GM19240 (cell line): ENCODE results near the gene ZNF718.

GRCh38 chr4:74040-74795 lies 21.1 kb downstream of the ZNF595 start:
- RRBS: no CpG with 5 or more reads among the region's 5 CpGs

DNA sequence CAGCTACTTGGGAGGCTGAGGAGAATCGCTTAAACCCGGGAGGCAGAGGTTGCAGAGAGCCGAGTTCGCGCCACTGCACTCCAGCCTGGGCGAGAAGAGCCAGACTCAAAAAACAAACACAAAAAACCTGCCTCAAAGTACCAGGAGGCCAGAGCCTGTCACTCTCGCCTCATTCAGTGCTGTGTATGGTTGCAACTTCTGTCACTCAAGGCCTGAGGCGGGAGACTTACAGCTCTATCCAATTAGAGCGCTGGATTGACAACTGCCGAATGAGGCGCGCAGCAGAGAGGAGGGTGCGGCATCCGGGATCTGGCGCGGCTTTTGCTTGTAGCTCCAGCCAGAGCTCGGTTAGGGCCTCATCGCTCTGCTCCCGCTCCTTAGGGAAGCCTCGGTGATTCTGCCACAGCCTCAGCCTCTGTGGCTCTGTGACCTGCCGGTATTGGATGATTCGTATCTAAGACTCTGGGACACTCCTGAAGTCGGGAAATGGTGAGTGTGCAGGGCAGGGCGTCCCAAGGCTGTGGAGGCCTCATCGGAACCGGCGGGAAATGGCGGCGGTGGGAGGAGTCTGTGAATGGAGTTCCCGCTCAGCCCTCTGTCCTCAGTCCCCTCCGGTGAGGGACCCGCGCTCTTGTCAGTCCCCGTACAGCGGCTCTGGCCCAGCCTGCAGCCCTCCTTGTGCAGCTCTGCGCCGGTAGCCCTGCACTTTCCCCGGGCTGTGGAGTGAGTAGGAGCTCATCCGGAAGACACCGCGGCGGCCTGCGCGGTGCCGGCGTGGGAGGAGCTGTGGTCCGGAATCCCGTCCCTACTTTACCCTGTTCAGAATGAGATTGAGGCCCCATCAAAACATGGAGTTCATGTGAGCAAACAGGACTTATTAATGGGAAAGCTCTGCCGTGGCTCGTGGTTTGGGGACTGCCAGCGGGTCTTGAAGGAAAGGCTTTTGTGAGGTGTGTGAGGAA lies at the start of gene ZNF718:
ZNF718 (plus strand) TSS at position 317 of the 962 bp plus-strand sequence.
- RRBS: 22% methylated on average over 10 of the region's 51 CpGs

DNA sequence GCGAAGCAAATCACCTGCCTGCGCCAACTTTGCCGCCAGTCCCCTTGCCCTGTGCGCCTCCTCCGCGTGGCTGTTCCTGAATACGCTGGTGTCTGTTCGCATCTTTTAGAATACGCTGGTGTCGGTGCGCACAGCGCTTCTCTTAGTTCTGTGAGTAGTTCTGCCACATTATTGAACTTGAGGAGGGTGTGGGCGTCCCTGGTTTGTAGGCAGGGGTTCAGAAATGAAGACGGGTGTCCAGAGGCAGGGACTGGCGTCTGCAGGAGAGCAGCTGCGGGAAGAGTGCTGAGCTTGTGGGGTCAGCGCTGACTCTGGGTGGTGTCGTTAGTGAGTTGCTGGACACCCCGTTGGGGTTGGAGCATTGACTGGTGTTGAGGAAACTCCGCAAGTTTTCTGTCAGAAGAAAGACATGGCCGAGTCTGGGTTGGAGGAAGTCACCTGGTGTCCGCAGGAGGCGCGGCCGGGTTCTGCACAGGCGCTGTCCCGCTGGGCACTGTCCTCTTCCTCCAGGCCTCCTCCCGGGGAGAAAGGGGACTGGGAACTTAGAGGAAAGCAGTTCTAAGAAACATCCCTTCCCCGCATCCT lies 938 bp downstream of the ZNF718 start:
- RRBS: no CpG with 5 or more reads among the region's 29 CpGs

DNA sequence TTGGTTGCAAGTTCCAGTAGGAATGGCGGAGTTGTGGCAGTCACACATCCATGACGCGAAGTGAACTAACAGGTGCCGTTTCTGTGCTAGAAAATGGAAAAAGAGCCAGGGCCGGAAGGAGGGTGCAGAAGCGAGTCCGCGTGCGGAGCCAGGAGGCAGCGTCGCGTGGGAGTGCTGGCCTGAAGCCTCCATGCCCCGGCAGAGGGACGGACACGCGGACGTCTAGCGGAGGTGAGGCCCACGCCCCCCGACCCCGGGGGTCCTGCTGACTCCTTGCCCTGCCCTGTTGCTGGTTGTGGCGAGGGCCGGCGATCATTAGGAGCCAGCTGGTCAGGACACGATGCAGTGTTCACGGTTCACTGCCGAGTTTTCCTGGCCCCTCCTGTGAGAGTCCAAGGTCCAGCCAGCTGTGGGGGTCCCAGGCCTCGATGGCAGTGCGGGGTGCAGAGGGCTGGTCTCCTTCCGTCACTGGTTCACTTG lies 25.3 kb downstream of the PCGF3 start:
- RRBS: 98% methylated on average over 18 of the region's 30 CpGs

DNA sequence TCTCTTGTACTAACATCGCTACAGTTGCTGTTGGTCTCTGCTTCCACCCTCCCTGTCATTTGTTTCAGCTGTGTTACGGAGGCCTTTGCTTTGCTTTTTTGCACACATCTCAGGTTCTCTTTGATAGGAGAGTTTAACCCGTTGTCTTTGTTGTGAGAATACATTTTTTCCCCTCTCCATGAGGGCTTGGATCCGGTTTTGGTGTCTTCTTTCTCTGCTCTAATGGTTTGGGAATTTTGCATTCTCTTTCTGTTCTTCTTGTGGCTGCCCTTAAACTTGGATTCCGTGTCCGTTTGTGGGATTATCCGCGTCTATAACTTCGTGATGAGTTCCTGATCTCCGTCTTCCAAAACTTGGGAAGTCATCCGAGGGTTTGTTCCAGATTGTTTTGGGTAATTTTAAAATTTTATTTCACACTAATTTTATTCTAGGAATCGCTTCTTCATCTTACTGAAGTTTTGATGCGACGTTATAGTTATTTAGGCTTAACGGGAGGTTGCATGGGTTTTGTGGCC lies 45.3 kb downstream of the PCGF3 start:
- RRBS: no CpG with 5 or more reads among the region's 15 CpGs

- RRBS: 99% methylated on average over 5 of the region's 25 CpGs
These were observed 46.7 kb downstream of the PCGF3 start for GRCh38 chr4:752150-752829.

- RRBS: no CpG with 5 or more reads among the region's 24 CpGs
These were observed 49.5 kb downstream of the PCGF3 start for GRCh38 chr4:755033-755708.

DNA sequence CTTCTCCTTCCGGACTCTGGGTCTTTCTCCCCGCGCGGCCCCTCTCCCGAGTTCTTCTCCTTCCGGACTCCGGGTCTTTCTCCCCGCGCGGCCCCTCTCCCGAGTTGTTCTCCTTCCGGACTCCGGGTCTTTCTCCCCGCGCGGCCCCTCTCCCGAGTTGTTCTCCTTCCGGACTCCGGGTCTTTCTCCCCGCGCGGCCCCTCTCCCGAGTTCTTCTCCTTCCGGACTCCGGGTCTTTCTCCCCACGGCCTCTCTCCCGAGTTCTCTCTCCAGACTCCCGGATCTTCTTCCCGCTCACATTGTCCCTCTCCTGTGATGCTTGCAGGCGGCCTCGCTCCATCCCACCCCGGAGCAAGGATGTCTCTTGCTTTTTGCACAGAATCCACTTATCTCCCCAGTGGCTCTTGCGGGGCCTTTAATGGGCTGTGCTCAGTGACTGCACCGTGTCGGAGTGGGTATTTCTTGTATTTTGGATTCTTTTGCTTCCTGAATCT lies 54.1 kb downstream of the PCGF3 start:
- RRBS: 90% methylated on average over 5 of the region's 35 CpGs

DNA sequence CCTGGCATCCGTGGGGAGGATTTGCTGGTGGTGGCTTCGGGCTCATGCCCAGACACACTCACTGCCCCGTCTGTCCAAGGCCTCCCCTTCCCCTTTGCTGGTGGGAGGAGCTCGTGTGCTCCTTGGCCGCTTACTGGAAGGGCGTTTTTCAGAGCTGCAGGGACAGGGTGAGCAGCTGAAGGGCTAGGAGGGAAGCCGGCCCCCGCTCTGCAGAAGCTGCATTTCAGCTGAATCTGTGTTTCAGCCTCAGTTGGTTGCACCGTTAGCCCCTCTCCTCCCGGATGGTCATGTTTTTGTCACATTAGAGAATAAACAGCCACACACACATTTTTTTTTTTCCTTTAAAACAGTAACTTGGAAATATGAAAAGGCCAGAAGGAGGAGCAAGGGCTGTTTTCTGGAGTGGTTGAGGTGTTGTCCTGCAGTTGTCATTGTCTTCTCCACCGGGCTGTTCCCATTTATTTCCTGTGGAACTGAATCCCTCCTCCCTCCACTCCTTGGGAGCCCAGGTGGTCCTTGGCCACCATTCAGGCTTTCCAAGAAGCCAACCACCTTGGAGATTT lies 58.9 kb downstream of the CPLX1 start:
- RRBS: 84% methylated on average over 4 of the region's 11 CpGs

DNA sequence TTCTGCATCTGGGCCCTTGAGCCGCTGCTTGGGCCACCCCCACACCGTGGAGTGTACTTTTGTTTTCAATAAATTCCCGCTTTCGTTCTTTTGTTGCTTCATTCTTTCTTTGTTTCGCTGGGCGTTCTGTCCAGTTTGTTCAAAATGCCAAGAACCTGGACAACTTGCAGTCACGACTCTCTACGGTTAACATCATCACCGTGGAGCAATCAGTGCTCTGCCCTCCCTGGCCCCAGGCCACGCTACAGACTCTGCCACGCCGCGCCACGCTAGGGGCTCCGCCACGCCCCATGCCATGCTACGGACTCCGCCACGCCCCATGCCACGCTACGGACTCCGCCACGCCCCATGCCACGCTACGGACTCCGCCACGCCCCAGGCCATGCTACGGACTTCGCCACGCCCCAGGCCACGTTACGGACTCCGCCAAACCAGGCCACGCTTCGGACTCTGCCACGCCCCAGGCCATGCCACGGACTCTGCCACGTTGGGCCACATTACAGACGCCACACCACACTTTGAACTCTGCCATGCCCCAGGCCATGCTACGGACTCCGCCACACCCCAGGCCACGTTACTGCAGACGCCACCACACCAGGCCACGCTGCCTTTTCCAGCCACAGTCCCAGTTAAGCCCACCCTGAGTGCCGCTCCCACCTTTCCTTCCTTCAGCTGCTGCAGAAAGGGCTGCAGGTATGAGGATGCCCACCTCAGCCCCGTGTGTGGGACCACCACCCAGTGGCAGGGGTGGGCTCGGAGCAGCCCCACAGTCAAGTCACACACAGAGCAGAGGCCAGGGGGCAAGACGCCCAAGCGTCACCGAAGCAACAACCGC lies 26.7 kb downstream of the GAK start:
- RRBS: no CpG with 5 or more reads among the region's 51 CpGs

DNA sequence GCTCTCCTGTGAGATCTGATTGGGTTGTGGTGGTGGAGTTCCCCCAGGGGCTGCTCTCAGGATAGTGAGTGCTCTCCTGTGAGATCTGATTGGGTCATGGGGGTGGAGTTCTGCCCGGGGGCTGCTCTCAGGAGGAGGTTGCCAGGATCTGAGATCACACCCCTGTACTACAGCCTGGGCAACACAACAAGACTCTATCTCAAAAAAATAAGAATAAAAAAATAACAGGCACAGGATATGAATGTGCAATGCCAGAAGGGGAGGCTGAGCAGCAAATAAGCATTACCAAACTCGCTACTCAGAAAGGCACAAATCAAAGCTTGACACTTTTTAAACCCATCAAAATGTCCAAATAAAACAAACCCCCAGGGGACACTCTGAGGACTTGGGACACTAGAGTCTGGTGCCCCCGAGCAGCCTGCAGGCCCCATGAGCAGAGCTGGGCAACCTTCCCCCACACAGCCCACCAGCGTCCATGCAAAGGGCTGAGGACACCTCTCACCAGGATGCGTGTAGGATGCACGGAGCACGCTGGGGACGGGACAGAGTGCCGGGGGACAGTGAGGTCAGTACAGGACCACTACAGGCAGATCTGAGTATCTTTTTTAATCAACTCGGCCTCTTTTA lies 7.1 kb downstream of the GAK start:
- RRBS: 4% methylated on average over 1 of the region's 10 CpGs

DNA sequence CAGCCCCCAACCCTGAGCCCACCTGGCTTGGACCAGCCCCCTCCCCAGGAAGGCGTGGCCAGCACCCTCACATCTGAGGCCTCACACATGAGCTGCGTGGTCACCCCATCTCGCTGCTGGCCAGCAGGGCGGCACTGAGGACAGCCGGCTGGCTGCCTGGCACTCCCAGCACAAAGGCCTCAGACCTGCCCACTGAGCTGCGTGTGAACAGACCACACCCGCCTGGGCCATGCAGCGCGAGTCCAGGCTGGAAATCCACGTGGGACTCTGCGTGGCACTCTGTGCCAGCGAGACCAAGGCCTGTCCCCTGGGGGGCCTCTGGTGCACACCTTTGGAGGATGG lies 10.0 kb downstream of the DGKQ start:
- RRBS: no CpG with 5 or more reads among the region's 12 CpGs

- RRBS: 11% methylated on average over 20 of the region's 43 CpGs
These were observed 9.1 kb upstream of the SLC26A1 start for GRCh38 chr4:1002242-1002686.

GRCh38 chr4:1002815-1003938 lies 8.2 kb upstream of the FGFRL1 start:
- RRBS: 15% methylated on average over 53 of the region's 116 CpGs

GRCh38 chr4:1011920-1012832 lies 750 bp downstream of the FGFRL1 start:
- RRBS: 3% methylated on average over 48 of the region's 89 CpGs

GRCh38 chr4:1041140-1042291 lies 30.1 kb downstream of the FGFRL1 start:
- RRBS: 59% methylated on average over 9 of the region's 44 CpGs

- RRBS: no CpG with 5 or more reads among the region's 24 CpGs
These were observed 4.9 kb upstream of the SPON2 start for GRCh38 chr4:1176968-1178050.

DNA sequence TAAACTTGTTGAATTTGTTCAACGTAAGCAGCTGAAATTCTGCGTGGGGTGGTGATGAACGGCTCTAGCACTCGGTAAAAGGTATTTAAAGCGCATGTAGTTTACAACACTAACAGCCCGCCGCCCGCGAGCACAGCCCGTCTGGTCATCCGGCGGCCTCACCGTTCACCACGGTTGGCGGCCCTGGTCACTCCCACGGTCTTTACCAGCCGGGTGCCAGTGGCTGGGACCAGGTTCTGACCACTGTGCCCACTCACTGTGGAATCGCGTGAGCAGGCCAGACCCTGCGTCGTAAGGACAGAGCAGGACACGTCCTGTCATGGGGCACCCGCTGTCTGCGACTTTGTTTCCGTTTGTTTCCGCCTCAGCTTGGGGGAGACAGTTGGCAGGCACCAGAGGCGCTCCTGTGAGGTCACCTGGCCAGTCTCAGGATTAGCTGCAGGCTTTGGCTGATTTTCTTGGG lies 36.7 kb upstream of the SPON2 start:
- RRBS: 95% methylated on average over 7 of the region's 27 CpGs

DNA sequence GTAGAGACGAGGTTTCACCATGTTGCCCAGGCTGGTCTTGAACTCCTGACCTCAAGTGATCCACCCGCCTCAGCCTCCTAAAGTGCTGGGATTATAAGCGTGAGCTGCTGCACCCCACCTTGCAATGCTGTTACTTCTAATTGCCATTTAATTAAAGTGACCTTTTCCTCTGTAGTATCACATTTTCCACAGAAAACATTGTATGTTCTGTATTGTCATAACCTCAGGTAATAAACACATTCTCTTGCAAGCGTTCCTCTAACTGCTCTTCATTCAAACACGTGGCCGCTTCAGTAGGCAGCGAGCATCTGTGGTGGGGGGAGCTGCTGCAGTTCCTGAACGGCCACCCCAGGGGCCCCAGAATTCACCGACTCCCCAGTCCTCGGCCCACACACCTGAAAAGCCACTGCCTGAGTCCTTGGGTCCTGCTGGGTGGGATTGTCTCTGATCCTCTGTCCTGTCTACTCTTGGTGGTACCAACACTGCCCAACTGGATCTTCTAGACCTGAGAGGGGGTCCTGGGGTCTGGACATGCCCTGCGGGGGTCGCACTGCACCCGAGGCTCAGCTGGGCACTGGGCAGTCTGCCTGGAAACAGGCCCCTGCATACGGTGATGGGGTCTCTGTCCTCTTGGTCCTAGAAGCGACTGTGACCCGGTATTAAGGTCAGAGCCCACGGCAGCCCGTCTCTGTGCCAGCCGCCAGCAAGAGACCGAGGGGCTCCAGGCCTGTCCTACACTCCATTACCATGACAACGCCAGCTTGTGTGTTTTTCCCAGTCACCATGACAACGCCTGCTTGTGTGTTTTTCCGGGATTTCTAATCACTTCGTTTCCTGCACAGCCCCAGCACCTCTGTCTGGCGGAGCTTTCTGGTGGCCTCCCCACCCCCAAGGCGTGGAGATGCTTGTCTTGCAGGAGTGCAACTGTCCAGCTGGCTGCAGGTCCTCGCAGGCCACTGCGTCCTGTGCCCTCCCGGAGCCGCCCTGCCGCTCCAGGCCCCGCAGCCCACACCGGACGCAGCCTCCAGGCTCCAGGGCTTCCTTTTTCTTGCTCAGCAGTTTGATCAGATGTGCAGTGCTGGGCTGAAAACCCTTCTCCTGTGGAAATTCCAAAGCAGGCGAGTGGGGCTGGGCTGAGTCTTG lies 16.1 kb downstream of the CTBP1 start:
- RRBS: 97% methylated on average over 5 of the region's 35 CpGs

DNA sequence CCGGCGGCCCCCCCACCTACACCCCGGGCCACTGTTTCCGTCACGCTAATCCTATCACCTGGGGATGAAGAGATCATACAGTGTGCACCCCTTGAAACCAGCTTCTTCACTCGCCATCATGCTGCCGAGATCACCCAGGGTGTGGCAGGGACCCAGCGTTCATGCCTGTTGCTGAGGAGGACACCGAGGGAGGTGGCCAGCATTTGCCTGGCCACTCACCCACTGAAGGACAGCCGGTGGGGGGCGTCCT lies 14.1 kb downstream of the CTBP1 start:
- RRBS: 94% methylated on average over 2 of the region's 11 CpGs